Keratinocyte (primary cell): Measurements from ENCODE around the genes BATF and GPATCH2L.

DNA sequence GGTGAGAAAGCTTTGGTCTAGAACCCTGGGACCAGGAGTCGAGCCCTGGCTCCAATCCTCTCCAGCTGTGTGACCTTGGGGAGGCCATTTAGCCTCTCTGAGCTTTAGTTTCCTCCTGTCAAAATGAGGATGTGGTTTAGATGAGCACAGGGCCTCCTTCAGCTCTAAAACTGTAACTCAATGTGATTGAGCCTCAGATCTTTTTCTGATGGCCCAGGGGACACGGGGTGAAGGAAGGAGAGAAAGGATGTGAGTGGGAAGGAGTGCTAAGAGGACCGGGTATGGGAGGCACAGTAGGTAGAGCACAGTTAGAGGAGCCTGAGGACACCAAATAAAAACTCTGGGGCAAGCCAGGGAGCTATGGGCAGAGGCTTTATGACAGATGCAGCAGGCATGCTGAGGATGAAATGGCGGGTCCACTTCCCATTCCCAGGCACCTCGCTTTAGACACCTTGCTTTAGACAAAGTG is 7.8 kb downstream of the JDP2 start:
CAGE:
- cytosol, long polyA minus RNA: no peak
- cytosol, long polyA plus RNA: no peak
- long polyA plus RNA: no peak
- nucleus, long polyA minus RNA: no peak
- nucleus, long polyA plus RNA: no peak

DNA sequence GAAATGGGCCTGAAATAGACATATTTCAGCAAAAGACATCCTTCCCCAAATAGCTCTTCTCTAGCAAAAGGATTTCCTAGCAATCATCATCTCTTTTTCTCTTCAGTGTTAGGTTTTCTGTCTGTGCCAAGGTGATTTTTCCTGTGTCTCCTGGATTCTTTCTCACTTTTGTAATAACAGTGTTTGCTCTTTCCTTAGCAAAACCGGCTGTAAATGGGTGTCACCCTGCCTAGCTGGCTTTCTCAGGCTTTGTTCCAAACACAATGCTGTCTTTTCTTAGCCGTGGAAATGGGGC is 21.8 kb downstream of the JDP2 start:
CAGE:
- cytosol, long polyA minus RNA: no peak
- cytosol, long polyA plus RNA: no peak
- long polyA plus RNA: no peak
- nucleus, long polyA minus RNA: no peak
- nucleus, long polyA plus RNA: no peak

DNA sequence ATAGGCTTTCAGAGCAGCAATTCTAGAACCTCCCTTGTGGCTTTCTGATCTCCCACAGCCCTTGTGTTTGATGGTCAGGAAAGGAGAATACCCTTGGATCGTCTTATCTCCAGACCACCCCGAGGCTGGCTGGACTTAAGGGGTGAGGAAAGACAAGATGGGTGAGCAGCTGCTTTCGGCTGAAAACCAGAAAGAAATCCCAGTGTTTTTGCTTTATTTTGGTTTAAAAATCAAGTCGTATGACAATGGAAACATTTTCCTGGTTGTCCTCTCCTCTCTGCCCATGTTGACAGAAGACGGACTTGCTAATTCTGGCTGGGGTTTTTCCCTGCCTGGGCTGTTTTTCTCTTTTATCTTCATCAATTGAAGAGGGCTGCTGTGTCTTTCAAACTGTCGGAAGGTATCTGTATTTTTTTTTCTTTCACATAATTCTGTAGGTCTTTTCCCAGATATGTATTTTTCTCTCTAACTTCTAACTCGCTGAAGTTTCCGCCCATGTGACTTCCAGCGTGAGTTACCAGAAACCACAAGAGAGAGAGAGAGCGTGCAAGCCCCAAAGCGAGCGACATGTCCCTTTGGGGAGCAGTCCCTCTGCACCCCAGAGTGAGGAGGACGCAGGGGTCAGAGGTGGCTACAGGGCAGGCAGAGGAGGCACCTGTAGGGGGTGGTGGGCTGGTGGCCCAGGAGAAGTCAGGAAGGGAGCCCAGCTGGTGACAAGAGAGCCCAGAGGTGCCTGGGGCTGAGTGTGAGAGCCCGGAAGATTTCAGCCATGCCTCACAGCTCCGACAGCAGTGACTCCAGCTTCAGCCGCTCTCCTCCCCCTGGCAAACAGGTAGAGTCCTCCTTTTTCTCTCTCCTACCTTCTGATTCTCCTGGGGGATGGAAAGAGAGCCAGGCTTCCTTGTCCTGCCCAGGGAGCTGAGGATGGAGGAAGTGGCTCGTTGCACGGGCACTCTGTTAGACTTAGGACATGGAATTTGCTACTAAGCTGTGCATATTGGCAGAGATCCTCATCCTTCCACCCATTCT is at the start of gene BATF:
Gene BATF (plus strand): TSS at position 556 of the 1,029 bp plus-strand sequence.
CAGE:
- cytosol, long polyA minus RNA: no peak
- cytosol, long polyA plus RNA: no peak
- long polyA plus RNA: no peak
- nucleus, long polyA minus RNA: no peak
- nucleus, long polyA plus RNA: no peak

GRCh38 chr14:75542419-75543241 is 20.4 kb downstream of the BATF start:
CAGE:
- cytosol, long polyA minus RNA: no peak
- cytosol, long polyA plus RNA: no peak
- long polyA plus RNA: no peak
- nucleus, long polyA minus RNA: no peak
- nucleus, long polyA plus RNA: no peak

DNA sequence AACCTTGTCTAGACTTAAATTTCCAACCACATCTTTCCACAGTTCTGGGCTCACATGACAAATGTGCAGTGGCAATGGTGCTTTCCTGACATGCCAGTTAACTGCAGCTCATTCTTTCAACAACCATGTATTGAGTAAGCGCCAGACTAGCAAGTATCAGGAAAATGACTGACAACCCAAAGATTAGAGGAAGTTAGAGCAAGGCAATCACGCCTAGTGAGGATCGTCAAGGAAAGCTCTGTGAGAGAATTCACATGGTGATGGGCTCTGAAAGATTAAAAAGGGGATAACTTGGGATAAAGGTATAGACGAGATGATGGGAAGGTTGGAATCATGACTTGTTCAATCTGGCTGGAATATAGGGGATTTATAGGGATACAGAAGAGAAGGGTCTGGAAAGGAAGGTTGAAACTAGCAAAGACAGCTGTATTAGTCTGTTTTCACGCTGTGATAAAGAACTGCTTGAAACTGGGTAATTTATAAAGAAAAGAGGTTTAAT is 35.9 kb downstream of the FLVCR2 start:
CAGE:
- cytosol, long polyA minus RNA: no peak
- cytosol, long polyA plus RNA: no peak
- long polyA plus RNA: no peak
- nucleus, long polyA minus RNA: no peak
- nucleus, long polyA plus RNA: no peak

CAGE:
- cytosol, long polyA minus RNA: no peak
- cytosol, long polyA plus RNA: no peak
- long polyA plus RNA: no peak
- nucleus, long polyA minus RNA: no peak
- nucleus, long polyA plus RNA: no peak
These were observed 114.3 kb downstream of the TTLL5 start for GRCh38 chr14:75775302-75775828.

DNA sequence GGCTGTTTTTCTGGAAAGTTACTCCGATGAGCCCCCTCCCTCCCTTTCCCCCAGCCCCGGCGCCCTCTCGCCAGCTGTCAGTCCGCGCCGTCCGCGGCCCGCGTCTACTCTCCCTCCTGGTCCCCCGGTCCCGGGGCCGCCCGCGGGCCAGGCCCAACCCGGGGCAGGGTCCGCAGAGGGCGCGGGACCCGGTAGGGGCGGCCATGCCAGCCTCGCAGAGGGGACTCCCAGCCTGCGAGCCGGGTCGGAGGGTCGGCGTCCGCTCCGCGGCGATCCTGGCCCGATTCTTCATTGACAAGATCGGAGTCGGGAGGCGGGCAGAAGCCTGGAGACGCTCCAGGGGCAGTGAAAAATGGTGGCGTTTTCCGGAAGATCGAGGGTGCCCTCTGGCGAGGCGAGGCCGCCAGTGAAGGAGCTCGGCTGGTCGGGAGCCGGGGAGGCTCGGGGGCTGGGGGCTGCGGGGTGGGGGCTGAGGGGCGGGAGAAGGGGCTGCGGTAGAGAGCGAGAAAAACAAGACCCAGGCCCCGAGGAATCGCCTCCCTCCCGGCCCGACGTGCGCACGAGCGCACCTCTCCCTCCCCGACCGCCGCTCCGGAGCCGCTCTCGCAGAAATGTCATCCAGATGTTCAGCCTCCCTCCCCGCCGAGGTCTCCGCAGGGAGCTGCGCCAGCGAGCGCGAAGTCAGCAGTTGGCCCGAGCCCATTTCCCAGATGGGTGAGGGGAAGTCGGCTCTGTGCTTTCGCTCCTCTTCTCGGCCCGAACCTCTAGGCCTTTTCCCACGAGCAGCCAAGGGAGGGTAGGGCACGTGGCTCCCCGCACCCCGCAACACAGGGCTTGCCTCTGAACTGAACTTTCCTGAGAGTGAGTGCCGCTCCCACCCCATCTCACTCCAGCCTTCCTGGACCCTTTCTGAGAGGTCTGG is 690 bp upstream of the TGFB3 start:
CAGE:
- cytosol, long polyA minus RNA: no peak
- cytosol, long polyA plus RNA: no peak
- long polyA plus RNA: no peak
- nucleus, long polyA minus RNA: no peak
- nucleus, long polyA plus RNA: no peak

DNA sequence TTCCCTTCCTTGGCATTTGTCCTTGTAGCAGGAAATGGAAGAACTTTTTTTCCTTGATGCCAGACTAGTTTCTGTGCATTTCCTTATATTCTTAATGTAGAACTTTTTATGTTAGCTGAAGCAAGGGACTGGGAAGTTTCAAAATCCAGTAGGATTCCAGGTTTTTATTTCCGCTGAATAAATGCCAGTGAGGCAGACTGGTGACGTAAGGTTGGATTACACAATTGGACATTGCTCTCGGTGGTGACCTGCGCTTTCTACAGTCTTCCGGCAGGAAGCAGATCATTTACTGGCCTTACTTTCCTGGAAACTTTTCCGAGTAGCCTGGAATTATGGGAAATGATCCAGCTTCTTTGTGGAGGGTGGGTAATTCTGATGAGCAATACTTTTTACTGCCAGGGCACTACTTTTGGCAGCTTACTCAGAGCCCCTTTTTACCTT is 3.6 kb downstream of the IFT43 start:
CAGE:
- cytosol, long polyA minus RNA: no peak
- cytosol, long polyA plus RNA: no peak
- long polyA plus RNA: no peak
- nucleus, long polyA minus RNA: no peak
- nucleus, long polyA plus RNA: no peak

CAGE:
- cytosol, long polyA minus RNA: no peak
- cytosol, long polyA plus RNA: start-site peak on the plus strand at chr14:76151915-76151956, 143 and 329 reads in 2 replicates
- long polyA plus RNA: start-site peak on the plus strand at chr14:76151915-76151956, 892 and 894 reads in 2 replicates
- nucleus, long polyA minus RNA: start-site peak on the plus strand at chr14:76151916-76151945, 161 reads
- nucleus, long polyA plus RNA: start-site peak on the plus strand at chr14:76151918-76151959, 513 and 505 reads in 2 replicates
These were observed at the start of gene GPATCH2L for GRCh38 chr14:76151588-76152755. Gene GPATCH2L (plus strand): TSS chr14:76151922.

GRCh38 chr14:76173779-76174751 is 22.3 kb downstream of the GPATCH2L start:
CAGE:
- cytosol, long polyA minus RNA: no peak
- cytosol, long polyA plus RNA: no peak
- long polyA plus RNA: no peak
- nucleus, long polyA minus RNA: no peak
- nucleus, long polyA plus RNA: no peak

DNA sequence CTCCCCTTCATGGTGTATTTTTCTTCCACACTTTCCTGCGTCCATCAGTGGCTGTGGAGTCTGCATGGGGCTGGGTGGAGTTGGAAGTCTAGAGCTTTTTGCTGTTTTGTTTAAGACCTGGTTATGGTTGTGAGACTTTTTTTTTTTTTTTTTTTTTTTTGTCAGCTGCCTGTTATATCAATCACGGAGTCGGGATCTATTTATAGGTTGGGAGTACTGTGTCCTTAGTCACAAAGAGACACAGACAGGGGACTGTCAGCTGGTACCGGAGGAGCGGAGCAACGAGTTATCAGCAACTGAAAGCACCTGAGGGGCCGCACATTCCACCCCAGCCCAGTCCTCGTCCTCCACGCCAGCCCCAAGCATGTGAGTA is 65.4 kb upstream of the ESRRB start:
CAGE:
- cytosol, long polyA minus RNA: no peak
- cytosol, long polyA plus RNA: no peak
- long polyA plus RNA: no peak
- nucleus, long polyA minus RNA: no peak
- nucleus, long polyA plus RNA: no peak

DNA sequence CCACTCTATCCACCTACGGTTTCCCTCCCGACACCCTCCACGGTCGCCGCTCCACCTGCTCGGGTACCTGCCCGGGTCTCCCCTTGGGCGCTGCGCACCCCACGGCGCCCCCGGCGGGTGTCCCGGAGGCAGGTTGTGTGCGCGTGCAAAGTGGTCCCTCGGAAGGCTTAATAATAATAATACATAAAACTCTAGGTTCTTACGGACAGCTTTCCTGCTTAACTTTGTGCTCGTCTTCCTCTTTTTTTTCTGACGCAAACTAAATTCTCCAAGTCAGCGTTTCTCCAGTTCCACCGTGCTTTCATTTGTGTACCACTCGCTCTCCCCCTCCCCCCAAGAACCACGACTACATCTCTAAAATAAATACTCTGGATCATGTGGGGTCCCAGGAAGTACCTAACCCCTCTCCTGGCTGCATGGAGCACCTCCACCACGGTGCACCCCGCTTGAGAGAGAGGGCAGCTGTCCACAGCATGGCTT is 1.4 kb downstream of the ESRRB start:
CAGE:
- cytosol, long polyA minus RNA: no peak
- cytosol, long polyA plus RNA: no peak
- long polyA plus RNA: no peak
- nucleus, long polyA minus RNA: no peak
- nucleus, long polyA plus RNA: no peak

DNA sequence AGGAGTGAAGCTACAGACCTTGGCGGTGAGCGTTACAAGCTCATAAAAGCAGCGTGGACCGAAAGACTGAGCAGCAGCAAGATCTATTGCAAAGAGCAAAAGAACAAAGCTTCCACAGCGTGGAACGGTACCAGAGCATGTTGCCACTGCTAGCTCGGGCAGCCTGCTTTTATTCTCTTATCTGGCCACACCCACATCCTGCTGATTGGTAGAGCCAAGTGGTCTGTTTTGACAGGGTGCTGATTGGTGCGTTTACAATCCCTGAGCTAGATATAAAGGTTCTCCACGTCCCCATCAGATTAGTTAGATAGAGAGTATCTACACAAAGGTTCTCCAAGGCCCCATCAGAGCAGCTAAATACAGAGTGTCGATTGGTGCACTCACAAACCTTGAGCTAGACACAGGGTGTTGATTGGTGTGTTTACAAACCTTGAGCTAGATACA is 160.2 kb downstream of the ESRRB start:
CAGE:
- cytosol, long polyA minus RNA: no peak
- cytosol, long polyA plus RNA: no peak
- long polyA plus RNA: no peak
- nucleus, long polyA minus RNA: no peak
- nucleus, long polyA plus RNA: no peak

GRCh38 chr14:76715056-76715983 is 45.9 kb upstream of the VASH1 start:
CAGE:
- cytosol, long polyA minus RNA: no peak
- cytosol, long polyA plus RNA: no peak
- long polyA plus RNA: no peak
- nucleus, long polyA minus RNA: no peak
- nucleus, long polyA plus RNA: no peak

CAGE:
- cytosol, long polyA minus RNA: no peak
- cytosol, long polyA plus RNA: no peak
- long polyA plus RNA: no peak
- nucleus, long polyA minus RNA: no peak
- nucleus, long polyA plus RNA: no peak
These were observed 8.5 kb downstream of the VASH1 start for GRCh38 chr14:76769645-76770262.

DNA sequence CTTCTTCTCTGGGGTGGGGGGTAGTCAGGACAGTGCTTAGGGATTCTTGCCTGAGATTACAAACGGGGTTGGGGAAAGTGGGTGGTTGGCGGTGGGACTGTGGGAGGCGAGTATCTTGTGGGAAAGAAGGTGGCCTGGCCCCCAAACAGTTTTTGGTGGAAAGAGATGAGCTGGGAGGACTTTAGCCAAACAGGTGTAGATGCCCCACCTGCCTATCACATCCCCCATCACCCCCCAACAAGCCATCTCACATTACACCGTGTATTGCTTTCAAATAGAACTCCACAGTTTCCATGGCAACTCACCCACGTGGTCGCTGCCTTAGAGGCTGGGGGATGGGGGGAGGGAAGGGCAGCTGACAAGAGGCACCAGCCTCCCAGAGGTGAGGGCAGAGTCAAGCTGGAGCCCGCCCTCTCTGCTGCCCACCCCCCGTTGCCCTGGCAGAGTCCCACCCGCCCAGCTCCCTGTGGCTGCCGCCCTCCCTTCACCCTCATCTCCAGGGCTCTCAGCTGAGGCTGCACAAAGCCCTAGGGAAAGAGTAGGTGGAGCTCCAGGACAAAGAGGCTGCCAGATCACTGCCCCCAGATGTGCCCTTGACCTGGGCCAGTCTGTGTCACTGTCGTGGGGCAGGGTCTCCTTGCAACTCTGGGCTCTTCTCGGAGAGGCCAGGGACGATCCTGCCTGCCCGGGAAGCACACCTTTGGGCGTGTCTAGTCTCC is 98.4 kb downstream of the LRRC74A start:
CAGE:
- cytosol, long polyA minus RNA: no peak
- cytosol, long polyA plus RNA: no peak
- long polyA plus RNA: no peak
- nucleus, long polyA minus RNA: no peak
- nucleus, long polyA plus RNA: no peak

DNA sequence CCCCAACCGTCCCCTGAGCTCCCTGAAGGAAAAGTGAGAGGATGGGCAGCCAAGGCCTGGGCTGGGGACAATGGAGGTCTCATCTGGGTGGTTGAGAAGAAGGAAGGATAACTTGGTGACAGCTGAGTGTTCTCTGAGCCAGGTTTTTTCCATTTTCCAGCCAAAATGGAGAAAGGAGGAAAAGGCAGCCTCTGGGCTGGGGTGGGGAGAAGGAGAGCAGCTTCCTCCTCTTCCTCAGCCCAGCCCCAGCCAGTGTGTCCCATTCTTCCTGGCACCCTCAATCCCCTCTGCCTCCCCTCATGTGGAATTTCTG is 88.7 kb downstream of the IRF2BPL start:
CAGE:
- cytosol, long polyA minus RNA: no peak
- cytosol, long polyA plus RNA: no peak
- long polyA plus RNA: no peak
- nucleus, long polyA minus RNA: no peak
- nucleus, long polyA plus RNA: no peak

GRCh38 chr14:76956327-76957120 is 72.0 kb downstream of the IRF2BPL start:
CAGE:
- cytosol, long polyA minus RNA: no peak
- cytosol, long polyA plus RNA: no peak
- long polyA plus RNA: no peak
- nucleus, long polyA minus RNA: no peak
- nucleus, long polyA plus RNA: no peak

CAGE:
- cytosol, long polyA minus RNA: no peak
- cytosol, long polyA plus RNA: no peak
- long polyA plus RNA: no peak
- nucleus, long polyA minus RNA: no peak
- nucleus, long polyA plus RNA: no peak
These were observed 68.6 kb downstream of the IRF2BPL start for GRCh38 chr14:76960008-76960283.

CAGE:
- cytosol, long polyA minus RNA: no peak
- cytosol, long polyA plus RNA: no peak
- long polyA plus RNA: no peak
- nucleus, long polyA minus RNA: no peak
- nucleus, long polyA plus RNA: no peak
These were observed 1.2 kb downstream of the IRF2BPL start for GRCh38 chr14:77027187-77027781.